Right ventricle myocardium (tissue), 1 donor: ENCODE measurements around a stretch of chr13.

DNA sequence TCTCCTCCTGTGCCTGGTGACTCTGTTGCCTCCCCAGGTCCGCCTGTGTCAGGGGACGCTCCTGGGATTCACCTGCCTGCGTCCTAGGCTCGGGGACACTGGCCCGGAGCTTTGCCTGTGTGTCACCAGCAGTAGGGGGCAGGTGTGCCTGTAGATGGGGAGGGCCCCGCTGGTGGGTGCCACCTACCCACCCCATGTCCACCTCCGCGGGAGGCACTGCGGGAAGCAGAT is 41.1 kb upstream of the GRTP1 start:
- PRO-cap, 2 experiments = peak in 2 of 2 experiments; most common minus-strand start position 100 of the sequence (in 2)

DNA sequence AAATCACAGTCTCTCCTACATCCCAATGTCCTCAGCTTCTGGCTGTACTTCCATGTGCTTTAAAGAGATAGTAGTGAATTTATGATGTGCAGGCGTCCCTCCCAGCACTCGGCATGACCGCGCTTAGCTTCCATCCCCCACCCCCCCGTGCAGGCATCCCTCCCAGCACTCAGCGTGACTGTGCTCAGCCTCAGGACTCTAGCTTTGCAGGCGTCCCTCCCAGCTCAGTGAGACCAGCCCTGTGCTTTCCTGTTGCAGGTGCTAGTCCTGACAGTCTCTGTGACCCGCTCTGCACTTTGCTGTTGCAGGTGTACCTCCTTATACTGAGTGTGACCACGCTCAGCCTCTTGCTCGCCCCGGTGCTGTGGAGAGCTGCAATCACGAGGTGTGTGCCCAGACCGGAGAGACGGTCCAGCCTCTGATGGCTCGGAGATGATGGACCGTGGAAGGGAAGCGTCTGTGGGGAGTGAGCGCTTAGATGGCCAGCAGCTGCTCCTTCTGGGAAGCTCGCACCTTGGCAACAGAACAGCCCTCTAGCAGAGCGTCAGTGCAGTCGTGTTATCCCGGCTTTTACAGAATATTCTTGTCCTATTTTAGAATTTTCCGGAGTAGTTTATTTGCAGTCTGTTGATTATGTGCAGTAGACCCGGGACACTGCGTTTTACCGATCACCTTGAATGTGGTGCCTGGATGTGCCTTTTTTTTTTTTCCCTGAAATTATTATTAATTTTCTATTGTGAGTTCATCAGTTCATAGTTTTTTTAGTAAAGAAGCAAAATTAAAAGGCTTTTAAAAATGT is 35.2 kb upstream of the TFDP1 start:
- PRO-cap, 2 experiments = no peak in any of the 2 experiments

DNA sequence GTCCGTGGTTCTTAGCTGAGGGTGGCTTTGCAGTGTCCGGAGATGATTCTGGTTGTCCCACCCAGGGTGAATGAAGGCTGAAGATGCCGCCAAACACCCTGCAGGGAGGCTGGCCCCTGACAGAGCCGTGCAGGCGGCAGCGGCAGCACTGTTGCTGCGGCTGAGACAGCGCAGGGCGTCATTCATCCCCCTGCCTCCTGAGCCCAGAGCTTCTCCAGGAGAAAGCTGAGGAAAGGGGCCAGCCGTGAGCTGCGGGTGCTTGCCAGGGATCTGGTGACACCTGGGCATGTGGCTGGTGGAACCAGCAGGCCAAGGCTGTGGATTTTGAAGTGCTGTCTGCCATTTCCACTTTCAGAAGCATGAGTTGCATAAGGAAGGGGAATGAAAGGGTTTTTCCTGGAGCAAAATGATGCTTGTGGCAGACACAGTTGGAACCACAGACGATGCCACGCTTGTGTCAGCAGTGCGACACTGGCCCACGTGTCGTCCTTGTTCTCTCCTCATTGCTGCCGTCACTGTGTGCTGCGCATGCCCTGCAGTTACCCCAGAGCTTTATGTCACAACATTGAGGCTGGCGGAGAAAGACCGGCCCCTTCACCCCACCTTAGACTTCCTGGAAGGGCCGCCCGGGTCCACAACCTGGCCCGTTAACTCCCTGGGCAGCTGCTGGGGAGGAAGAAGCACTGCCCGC is 22.6 kb downstream of the TFDP1 start:
- PRO-cap, 2 experiments = no peak in any of the 2 experiments

DNA sequence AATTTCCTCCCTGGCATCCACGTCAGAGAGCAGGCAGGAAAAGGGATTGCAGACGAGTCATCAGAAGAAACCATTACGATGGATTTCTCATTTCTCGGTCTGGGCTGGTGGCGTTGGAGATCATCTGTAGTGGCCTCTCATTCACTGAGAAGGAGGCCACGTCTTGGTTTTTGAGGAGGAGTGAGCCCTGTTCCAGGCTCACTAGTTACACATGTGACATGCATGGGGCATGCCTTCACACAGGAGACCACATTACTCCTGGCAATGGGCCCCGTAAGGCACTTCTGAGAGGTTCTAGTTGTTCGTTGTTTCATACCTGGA is 27.7 kb downstream of the TMEM255B start:
- PRO-cap, 2 experiments = no peak in any of the 2 experiments

DNA sequence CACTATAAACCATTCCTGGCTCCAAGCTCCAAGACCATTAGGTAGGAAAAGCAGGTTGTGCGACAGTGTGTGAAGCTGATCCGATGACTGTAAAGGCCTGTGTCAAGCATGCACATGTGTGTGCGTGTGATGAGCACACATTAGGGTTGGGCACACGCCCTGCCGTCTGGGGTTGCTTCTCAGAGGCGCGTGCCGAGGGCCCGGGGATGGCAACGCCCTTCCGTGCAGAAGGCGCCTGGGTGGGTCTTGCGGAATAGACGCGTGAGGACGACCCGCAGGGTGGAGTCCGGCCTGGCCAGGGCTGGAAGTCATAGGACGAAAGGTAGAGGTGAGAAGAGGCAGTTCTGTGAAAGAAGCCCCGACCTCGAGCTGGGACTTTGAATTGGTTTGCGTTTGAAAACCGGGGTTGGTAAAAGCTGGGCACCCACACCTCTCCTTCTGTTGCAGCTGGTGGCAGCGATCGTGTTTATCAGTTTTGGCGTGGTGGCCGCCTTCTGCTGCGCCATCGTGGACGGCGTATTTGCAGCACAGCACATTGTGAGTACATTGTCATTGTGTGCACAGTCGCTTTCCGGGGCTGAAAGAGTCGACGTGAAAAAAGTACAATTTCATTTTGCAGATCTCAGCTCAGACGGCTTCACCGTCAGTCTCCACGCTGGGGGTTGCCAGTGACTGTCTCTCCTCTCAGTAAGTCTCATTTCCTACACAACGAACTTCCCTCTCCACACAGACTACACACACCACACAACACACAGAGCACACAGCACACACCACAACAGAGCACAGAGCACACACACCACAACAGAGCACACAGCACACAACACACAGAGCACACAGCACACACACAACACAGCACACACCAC is 35.9 kb downstream of the TMEM255B start:
- PRO-cap, 2 experiments = no peak in any of the 2 experiments

DNA sequence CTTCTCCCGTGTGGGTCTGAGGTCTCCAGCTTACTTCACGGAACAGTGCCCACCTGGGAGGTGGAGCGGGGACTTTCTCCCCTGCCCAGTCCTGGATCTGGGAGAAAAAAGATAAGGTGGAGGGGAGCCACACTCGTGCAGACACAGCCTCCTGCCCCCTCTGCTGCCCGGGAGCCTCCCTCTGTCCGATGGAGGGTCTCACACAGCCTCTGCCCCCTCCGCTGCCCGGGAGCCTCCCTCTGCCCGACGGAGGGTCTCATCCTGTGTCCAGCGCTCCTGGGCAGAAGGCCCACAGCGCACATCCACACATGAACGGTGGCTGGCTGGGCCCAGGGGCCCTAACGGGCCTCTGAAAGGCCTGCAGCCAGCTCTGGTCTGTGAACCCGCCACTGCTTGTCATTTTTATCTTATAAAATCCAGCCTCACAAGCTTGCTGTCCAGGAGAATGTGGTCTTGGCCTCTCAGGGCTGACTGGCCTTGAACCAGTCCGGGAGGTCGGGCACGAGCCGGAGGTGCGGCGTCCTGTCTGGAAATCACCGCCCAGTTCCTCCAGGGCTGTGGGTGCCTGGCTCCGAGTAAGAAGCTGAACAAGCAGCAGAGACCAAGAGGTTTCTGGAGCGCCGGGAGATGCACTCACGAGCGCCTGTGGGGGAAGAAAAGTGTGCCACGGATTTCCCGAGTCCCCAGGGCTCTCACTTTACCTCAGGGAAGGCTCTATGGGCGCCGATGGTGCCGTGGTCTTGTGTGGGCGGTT is 50.3 kb downstream of the GAS6 start:
- PRO-cap, 2 experiments = no peak in any of the 2 experiments

- PRO-cap, 2 experiments = no peak in any of the 2 experiments
Observed at GRCh38 chr13:113848705-113849308, 15.1 kb downstream of the GAS6 start.

DNA sequence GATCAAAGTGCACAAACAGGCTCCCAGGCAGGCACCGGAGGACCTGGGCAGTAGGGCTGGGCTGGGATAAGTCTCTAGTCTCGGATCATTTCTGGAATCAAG is 3.6 kb downstream of the GAS6 start:
- PRO-cap, 2 experiments = no peak in any of the 2 experiments

DNA sequence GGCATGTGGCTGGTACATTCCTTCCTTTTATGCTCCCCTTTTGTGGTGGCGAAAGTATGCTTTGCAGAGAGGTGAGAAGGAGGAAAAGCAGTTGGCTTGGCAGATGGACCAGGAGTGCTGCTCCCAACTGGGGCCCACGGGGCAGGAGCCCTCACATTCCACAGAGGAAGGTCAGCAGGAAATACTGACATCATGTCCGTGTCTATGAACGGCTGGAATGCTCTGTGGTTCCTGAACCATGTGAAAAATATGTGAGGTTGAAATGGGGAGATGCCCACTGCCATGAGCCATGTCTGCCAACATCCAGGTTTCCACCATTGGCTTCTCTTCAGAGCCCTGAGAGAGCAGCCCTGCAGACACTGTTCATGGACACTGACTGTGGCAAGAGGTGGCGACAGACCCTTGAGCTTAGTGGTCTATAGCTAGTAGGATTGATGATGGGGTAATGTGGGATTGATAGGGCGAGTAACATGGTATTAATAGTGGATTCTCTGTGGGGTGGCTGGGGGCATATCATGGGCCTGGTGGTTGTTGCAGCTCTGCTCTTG is 33.4 kb upstream of the GAS6 start:
- PRO-cap, 2 experiments = no peak in any of the 2 experiments

GRCh38 chr13:113982130-113982404 is 8.2 kb upstream of the C13orf46 start:
- PRO-cap, 2 experiments = no peak in any of the 2 experiments

GRCh38 chr13:114025712-114026207 is 51.9 kb upstream of the C13orf46 start:
- PRO-cap, 2 experiments = no peak in any of the 2 experiments

- PRO-cap, 2 experiments = no peak in any of the 2 experiments
Observed at GRCh38 chr13:114032036-114032518, 58.2 kb upstream of the C13orf46 start.

DNA sequence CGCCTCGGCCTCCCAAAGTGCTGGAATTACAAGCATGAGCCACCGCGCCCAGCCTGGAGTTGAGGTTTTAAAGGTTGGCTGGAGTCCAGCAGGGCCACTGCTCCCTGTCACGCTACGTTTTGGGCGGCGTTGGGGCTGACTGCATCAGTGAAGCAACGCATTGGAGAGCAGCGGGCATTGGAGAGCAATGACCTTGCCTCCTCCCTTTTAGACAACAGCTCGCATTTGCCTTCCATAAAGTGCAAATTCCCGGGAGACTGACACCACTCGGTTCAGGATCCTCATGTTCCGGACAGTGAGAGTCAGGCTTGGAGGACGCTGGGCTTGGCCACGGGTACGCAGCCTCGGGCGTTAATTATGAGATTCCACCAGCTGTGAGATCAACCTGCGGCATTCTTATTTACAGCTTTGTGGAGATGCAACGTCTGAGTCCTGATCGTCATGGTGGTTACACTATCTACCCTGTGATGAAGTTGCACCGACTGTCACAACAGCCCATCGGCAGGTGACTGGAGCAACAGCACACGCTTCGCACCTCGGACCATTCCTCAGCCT is 63.0 kb upstream of the C13orf46 start:
- PRO-cap, 2 experiments = peak in 1 of 2 experiments; most common plus-strand start position 263 of the sequence (in 1); most common minus-strand start position 61 of the sequence (in 1)

DNA sequence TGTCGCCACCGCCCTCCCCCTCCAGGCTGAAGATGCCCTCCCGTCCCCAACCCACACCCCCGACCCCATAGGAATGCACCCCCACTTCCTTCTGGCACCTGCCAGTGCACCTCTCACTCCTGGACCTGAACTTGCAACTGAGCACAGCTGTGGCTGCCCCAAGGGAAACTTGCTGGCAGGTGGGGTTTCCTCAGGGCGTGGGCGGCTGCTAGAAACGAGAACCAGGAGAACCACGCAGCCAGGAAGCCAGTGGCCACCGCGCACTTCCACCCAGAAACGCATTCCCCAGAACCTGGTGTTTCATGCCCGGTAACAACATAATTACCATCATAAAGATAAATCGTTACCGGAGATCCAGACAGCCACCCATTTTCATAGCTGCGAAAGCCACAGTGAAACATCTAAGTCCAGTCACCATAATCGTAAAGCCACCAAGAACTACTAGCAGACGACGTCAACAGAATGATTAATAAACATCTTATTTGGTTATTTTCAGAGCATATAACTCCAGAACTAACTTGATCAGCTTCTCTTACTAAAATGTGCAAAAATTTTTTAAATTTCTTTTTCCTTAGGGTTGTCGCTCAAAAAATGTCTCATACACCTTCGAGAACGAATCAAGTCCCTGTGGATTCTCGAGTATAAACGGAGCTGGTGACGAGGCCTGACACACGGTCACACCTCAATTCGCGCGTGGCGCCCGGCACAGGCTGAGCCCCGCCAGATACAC is 75.3 kb upstream of the C13orf46 start:
- PRO-cap, 2 experiments = no peak in any of the 2 experiments

DNA sequence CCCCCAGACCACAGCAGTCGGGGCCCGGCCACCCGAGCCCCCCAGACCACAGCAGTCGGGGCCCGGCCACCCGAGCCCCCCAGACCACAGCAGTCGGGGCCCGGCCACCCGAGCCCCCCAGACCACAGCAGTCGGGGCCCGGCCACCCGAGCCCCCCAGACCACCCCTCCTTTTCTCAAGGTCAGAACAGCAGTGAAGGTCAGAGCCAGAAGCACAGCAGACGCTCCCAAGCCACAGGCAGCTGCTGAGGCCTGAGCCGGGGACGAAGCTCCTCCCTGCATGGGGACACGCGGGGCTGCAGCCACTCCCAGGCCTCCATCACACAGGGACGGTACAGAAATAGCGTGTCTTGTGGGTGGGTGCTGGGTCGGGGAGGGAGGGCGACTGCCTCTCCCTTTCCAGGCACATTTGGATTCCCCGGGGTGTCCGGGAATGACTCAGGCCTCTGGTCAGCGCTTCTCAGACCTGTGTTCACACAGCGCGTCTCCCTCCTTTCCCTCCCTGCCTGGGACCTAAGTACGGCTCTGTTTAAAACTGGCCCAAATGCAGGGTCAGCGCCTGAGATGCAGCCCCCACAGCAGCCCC is 33.3 kb downstream of the RASA3 start:
- PRO-cap, 2 experiments = peak in 2 of 2 experiments; most common plus-strand start position 411 of the sequence (in 2); most common minus-strand start position 246 of the sequence (in 1)

GRCh38 chr13:114127838-114128601 is 4.4 kb downstream of the RASA3 start:
- PRO-cap, 2 experiments = peak in 2 of 2 experiments; most common plus-strand start chr13:114128187 (in 1); most common minus-strand start chr13:114128074 (in 2)

DNA sequence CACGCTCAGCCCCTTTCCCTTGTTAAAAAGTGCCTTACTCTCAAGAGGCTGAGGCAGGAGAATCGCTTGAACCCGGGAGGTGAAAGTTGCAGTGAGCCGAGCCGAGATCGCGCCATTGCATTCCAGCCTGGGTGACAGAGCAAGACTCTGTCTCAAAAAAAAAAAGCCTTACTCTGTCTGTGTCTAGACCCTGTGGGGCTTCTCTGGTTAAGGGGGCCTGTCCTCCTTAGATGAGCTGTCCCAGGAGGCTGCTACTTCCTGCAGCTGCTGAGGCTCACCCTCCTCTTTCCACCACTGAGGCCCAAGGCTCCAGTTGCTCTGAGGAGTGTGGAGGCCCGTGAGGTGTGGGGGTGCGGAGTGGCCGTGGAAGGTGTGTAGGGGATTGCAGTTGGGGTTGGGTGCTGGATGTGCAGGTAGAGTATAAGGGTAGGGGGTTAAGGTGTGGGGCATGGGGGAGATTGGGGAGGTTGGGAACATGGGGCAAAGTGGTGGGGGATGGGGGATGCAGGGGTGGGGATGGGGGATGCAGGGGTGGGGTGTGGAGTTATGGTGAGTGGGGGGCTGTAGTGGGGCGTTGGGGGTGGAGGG is 22.1 kb upstream of the RASA3 start:
- PRO-cap, 2 experiments = no peak in any of the 2 experiments

DNA sequence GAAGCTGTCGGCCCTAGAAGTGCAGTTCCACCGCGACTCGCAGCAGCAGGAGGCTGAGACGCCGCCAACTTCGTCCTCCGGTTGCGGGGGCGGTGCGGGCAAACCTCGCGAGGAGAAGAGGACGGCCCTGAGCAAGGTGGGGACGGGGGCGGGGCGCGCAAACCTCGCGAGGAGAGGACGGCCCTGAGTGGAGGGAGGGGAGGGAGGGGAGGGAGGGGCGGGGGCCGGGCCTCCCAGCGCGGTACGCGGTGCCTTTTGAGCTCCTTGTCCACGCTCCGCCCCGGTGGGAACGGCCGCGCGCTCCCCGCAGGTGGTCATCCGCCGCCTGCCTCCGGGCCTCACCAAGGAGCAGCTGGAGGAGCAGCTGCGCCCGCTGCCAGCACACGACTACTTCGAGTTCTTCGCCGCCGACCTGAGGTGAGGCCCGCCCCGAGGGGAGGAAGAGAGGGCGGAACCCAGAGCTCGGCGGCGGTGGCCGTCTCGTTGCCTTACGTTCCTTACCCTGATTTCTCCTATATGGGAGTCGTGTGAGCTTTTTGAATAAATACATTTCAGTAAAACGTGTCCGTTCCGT is 397 bp downstream of the UPF3A start:
- PRO-cap, 2 experiments = peak in 2 of 2 experiments; most common plus-strand start position 441 of the sequence (in 1); most common minus-strand start position 119 of the sequence (in 1)

DNA sequence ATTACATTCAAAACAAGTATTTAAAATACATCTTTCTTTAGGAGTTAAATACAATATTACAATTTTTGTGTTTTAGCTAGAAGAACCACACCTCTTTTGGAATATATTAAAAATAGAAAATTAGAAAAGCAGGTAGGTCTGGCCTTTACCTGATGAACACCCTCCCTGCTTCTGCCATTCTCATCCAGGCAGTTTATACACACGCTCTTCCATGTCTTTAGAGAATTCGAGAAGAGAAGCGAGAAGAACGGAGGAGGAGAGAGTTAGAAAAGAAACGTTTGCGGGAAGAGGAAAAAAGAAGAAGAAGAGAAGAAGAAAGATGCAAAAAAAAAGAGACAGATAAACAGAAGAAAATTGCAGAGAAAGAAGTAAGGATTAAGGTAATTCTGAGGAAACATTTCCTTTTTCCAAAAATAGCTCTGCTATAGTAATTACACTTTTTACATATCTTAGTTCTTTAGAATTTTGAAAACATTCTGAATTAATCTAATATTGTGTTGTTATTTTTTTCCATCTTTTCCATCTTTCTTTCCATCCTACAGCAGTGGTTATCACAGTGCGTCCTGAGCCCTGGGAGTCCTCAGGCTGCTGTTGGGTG is 10.1 kb downstream of the UPF3A start:
- PRO-cap, 2 experiments = no peak in any of the 2 experiments

- PRO-cap, 2 experiments = no peak in any of the 2 experiments
Observed at GRCh38 chr13:114339730-114340057, 25.4 kb downstream of the CHAMP1 start.